Mononuclear cell (primary cell): ENCODE results near the gene FBXO21.

DNA sequence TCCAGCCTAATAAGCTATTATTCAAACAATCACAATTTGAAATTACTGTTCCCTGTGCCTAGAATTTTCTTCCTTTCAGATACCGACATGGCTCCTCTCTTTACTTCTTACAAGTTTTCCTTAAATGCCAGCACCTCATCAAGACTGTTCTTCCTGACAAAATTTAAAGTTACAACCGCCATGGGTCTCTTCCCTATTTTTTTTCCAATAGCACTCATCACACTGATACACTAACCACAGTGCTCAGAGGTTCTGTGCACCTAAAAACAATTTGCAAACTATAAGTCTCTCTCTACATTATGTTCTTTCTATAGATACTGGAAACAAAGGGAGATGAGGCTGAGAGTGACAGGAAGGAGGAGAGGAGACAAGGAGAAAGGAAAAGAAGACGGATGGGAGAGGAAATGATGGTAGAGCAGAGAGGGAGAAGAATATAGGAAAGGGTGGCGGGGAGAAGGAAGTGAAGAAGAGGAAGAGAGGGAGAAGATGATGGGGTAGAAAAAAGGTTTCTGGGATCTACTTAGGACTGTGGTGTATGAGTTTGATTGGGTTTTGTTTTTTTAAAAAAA, 244.9 kb downstream of the MED13L start:
- RRBS, result no CpG with 5 or more reads among the region's 4 CpGs

- RRBS, result no CpG with 5 or more reads among the region's 12 CpGs
Observed at GRCh38 chr12:116160023-116161266, 117.0 kb downstream of the MED13L start.

DNA sequence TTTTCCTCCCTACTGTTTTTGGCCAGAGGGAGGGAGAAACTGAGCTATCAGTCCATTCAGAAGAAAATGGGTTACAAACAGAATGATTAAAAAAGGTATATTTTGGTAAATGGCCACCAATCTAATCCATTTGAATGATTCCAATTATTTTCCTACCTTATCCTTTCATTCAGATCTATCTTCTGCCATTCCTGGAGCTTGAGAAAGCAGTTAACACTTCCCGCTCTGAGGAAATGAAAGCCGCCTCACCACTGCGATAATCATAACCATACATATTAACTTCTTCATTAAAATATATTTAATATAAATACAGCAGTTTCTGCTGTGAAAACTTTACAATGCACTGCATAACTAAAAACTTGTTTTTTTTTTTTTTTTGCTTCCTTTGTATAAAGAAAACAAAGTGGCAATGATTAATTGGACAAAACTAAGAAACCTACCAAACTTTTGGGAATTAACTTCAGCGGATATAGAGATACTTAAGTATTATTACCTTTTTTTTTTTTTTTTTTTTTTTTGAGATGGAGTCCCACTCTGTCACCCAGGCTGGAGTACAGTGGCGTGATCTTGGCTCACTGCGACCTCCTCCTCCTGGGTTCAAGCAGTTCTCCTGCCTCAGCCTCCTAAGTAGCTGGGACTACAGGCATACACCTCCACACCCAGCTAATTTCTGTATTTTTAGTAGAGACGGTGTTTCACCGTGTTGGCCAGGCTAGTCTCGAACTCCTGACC, 71.7 kb downstream of the MED13L start:
- RRBS, result no CpG with 5 or more reads among the region's 9 CpGs

DNA sequence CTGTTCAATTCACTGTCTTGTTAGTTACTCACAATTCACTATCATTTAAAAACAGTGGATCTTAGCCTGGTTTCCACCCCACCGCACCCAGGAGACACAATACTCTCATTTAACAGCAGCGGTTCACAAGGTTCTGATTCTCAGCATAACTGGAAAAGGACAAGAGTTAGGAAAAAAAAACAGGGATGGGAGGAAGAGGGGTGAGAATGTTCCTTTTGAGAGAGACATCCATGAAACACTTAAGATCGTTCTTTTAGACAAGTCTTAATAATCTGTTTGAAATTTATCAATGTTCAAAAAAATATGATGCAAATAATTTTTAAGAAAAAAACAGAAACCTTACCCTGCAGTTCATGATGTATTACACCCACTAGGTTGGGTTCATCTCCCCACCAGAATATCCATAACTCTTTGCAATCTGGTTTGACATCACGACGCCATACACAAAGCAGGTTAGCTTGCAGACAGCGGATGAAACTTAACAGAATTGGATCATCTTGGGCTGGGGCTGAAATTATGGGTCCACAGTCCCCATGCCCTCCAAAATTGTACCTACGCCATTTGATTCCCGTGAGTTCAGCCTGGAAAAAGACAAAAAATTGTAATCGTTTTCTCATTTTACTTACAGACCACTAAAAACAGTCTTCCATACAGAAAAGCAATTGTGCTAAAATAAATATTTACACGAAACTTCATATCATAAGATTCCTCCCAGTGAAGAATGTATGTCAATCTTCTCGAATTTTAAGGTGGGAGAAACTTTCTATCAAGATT, 40.2 kb downstream of the MED13L start:
- RRBS, result no CpG with 5 or more reads among the region's 11 CpGs

GRCh38 chr12:116368382-116368844, 90.9 kb upstream of the MED13L start:
- RRBS, result no CpG with 5 or more reads among the region's 8 CpGs

GRCh38 chr12:116381608-116382607, 104.4 kb upstream of the MED13L start:
- RRBS, result no CpG with 5 or more reads among the region's 22 CpGs

GRCh38 chr12:116591911-116593176, 33.2 kb downstream of the MAP1LC3B2 start:
- RRBS, result no CpG with 5 or more reads among the region's 24 CpGs

DNA sequence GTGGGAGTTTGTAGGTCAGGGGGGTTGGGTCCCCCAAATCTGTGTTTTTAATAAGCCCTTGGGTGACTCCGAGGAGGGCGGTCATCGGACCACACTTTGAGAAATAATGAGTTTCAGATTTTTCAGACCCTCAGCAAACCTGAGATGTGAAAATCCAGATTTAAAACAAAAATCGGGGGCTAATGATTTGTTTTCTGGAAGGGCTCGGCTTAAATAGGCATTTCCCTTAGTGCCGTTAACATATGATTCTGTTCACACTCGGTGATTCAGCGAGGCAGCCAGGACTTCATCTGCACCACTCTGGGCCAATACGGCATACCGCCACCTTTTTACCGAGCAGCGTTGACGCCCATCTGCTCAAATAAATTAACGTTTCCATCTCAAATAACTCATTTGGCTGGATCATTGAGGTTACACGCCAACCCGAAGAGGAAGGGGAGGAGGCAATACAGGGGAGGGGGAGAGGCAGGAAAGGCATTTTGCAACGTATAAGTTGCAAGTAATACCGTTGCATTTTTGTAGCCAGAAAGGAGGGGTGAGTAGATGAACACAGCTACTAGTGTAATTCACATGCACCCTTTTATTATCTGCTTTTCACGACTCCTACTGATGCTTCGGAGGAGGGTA, 45.7 kb downstream of the MAP1LC3B2 start:
- RRBS, result no CpG with 5 or more reads among the region's 20 CpGs

GRCh38 chr12:116736967-116737439, 866 bp downstream of the SPRING1 start:
- RRBS, result 7% methylated on average over 5 of the region's 22 CpGs

- RRBS, result no CpG with 5 or more reads among the region's 20 CpGs
Observed at GRCh38 chr12:117020248-117021310, 78.6 kb downstream of the TESC start.

- RRBS, result 20% methylated on average over 5 of the region's 35 CpGs
Observed at GRCh38 chr12:117044816-117045811, 54.1 kb downstream of the TESC start.

DNA sequence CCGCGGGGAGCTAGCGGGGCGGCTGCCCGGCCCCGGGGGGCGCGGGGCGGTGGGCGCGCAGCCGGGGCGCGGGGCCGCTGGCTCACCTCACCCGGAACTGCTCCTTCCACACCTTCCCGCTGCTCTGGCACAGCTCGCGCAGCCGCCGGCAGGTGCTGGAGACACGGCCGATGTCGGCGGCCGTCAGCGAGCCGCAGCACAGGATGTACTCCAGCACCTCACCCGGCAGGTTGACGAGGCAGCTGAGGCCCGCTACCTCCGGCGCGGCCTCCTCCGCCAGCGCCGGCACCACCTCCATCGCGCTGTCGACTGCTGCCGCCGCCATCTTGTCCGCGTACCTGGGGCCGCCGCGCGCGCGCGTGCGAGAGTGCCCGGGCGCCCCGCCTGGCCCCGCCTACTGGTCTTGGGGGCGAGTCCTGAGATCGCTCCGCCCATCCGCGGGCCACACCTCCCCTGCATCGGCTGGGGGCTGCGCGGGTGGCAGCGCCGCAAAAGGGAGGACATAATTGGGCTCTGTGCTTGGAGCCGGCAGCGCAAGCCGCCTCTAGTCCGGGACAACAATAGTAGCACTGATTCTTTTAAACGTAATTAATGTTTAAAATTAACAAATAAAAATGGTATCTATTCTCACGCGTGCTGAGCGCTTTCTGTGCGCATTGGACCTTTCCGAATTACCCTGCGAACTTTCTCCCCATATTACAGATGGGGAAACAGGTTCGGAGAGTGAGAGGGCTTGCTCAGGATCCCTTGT, at the start of gene FBXO21:
TSS of gene FBXO21 (minus strand) at position 339 of the 751 bp plus-strand sequence.
- RRBS, result 2% methylated on average over 33 of the region's 78 CpGs

DNA sequence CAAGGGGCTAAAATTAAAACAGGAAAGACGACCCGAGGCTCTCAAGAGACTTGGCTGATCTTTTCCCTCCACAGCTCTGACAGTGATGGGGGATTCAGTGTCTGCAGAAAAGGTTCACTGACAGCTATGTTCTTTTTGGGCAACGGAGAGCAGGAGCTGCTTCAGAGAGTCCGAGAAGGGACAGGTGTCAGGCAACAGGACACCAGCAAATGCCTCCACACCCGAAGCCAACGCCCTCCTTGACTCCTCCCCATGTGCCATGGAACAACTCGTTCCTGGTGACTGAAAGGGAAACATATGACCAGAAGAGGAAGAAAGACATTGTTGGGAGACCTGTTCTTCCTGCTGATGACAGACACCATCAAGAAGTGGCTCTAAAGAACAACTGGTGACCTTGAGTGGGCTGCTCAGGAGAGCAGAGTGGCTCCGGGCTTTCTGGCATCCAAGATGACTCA, 172.2 kb upstream of the NOS1 start:
- RRBS, result no CpG with 5 or more reads among the region's 8 CpGs

DNA sequence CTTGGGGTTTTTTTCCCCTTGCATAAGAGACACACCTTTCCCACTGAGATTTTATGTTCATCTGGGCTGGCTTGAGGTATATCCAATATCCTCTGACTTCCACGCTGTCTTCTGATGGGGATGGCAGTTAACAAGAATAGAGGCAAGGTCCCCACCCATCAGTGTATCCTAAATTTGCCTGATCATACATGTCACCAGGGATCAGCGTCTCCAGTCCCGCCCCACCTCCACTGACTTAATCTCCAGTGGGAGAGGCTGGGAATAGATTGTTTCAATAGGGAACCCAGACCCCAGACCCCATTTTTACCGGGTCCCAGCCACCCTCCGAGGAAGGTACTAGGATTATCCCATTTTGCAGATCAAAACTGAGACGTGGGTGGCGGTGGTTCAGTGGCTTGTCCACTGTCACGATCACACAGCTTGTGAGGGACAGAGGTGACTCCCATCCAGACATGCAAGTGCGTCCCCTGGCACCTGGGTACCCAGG, 742 bp downstream of the WSB2 start:
- RRBS, result no CpG with 5 or more reads among the region's 9 CpGs

DNA sequence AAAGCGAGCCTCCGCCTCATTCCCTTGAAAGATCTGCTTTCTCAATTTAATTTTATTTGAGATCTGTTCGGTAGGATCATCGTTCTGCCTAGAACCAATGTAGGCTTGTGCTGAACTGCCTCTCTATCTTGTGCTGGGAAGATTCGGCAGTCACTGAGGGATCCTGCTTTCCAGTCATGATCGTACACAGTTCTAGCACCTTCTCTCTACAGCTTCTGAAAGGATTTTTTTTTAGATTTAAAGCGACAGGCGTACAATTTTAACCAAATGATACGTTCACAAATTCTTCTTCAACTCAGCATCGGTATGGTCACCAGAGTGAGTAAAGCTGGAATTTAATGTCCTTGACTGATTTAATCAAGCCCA, 54.4 kb downstream of the PEBP1 start:
- RRBS, result no CpG with 5 or more reads among the region's 10 CpGs

DNA sequence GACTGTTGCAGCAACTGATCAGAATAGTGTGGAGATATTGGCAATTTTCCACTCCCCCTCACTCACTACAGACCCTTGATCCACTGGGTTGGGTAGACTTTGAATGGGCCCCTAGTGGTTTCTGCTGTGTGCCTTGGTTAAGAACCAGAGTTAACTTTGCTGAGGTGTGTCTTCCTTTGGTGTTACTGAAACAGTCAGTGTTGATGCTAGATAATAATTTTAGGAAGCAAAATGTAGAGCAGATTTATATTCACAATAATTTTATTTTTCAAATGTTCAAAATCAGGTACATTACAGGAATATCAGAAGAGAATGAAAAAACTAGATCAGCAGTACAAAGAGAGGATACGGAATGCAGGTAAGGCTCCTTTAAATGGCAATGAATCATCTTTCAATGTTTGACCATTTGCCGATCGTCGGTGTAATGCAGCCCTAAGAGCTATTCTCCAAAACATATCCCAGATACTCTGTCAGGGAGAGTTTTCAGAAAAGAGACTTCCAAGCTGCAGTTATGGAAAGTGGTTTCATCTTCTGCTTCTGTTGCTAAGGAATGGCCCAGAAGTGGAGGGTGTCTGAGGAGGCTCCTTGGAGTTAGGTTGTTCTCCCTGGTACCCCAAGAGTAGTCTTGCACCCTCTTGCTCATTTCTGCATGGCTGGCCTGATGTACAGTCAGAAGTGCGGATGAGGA, 9.6 kb downstream of the SUDS3 start:
- RRBS, result no CpG with 5 or more reads among the region's 5 CpGs

- RRBS, result no CpG with 5 or more reads among the region's 7 CpGs
Observed at GRCh38 chr12:118390762-118391527, 14.6 kb downstream of the SUDS3 start.

DNA sequence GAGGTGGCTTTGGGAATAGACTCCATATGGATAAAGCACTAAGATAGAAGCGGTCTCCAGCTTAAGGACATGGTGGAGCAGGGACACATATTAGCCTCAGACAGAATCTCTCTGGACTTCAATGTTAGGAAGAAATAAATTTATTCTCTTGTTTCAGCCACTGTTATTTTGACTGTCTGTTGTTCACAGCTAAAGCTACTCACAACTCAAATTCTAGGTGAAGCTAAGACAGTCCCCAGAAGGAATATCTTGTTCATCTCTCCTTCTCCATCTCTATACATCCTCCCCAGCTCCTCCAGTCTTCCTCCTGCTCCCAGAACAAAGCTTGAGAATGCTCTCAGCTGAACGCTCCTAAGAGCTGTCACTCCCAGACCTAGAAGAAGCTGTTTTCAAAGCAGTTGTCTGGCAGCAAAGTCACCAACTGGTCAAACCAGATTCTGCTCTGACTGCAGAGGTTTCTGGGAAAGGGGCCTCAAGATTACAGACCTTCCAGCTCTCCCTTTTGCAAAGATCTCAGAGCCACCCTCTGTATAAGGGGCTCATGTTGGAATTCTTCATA, 9.7 kb upstream of the HSPB8 start:
- RRBS, result no CpG with 5 or more reads among the region's 2 CpGs

DNA sequence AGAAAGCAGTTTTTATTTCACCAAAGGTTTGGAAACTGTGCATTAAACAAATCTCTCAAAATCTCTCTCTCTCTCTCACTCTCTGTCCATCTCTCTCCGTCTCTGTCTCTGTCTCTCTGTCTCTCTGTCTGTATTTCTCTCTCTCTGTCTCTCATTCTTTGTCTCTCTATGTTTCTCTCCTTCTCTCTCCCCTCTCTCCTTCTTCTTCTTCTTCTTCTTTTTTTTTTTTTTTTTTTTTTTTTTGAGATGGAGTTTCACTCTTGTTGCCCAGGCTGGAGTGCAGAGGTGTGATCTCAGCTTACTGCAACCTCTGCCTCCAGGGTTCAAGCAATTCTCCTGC, 18.8 kb downstream of the CCDC60 start:
- RRBS, result no CpG with 5 or more reads among the region's 1 CpG

DNA sequence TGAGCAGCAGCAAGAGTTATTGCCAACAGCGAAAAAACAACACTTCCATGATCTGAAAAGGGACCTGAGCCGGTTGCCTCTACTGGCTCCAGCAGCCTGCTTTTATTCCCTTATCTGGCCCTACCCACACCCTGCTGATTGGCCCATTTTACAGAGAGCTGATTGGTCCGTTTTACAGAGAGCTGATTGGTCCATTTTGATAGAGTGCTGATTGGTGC, 62.6 kb downstream of the CCDC60 start:
- RRBS, result no CpG with 5 or more reads among the region's 3 CpGs